OVCAR3 (cell line): ENCODE data around the genes PSTK and IKZF5.

- RRBS: no CpG with 5 or more reads among the region's 16 CpGs
These were observed 25.2 kb downstream of the FGFR2 start for GRCh38 chr10:121572804-121573603.

DNA sequence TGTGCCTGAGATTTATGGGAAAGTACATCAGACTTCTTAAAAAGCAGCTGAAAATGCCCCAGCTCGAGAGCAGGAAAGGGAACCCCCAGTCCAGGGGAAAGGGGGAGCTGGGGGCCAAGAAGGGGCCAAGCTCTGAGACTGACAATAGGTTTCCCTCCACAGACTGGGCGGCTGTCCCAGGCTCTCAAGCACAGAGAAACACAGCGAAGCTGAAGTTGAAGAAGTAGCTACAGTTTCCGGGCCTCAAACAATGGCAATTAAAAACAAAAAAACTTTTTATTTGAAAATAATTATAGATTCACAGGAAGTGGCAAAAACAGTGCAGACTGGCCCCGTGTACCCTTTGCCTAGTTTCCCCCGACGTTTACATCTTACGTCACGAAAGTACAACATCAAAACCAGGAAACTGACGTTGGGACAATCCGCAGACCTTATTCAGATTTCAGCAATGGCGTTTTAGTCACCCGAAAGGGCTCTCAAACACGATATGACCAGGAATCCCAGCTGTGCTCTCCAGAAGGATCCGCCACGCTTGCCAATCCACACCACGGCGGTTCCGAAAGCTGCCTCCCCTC lies 84.0 kb upstream of the FGFR2 start:
- RRBS: no CpG with 5 or more reads among the region's 19 CpGs

DNA sequence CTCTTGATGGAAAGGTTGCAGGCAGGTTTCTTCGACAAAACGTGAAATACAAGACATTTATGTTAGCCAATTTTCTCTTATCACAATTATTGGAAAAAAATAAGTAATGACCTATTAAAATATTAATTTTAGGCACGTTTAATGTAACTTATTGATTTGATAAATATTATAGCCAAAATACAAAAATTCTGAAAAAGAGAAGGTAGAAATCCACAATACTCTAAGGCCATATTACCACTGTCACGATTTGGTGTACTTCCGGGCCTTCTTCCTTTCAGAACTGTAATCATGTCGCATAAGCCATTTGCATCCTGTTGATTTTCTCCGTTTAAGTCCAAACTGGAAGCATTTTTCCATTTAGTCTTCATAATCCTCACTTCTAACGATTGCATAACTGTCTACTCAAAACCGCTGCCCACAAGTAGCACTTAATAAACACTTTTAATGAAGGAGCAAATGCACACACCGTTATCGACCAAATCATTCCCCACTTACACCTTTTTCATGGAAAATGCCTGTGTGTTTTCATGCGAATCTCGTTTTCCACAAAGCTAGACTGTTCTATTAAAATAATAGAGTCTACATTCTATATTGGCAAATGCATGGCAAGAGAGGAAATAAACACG lies 1.2 kb downstream of the ATE1 start:
- RRBS: no CpG with 5 or more reads among the region's 14 CpGs

DNA sequence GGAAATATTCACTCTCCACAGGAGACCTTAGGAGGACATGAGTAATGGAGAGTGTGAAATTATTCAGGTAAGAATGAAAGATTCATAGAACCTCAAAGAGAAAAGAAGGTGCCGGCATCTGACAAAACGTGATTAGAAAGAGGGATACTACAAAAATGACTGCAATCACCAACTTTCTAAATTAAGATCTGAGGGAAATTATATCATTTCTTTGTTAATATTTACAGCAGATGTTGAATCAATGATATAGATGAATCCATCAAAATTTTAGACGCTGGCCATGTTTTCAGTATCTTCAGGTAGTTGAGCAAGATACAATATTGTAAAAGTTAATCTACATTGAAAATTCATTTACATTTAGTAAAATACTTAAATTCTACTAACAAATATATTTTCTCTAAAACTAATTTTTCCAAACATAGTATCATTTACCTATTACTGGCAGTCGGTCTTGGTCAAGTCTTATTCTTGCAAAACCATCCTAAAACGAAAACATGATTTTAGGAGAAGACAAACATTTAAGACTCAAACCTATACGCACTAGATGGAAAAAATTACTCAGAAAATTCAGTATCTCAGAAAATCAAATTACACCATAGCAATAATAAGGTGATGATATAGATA lies 15.0 kb downstream of the NSMCE4A start:
- RRBS: no CpG with 5 or more reads among the region's 6 CpGs

GRCh38 chr10:122007475-122007674 lies 18.4 kb downstream of the TACC2 start:
- RRBS: no CpG with 5 or more reads among the region's 3 CpGs

DNA sequence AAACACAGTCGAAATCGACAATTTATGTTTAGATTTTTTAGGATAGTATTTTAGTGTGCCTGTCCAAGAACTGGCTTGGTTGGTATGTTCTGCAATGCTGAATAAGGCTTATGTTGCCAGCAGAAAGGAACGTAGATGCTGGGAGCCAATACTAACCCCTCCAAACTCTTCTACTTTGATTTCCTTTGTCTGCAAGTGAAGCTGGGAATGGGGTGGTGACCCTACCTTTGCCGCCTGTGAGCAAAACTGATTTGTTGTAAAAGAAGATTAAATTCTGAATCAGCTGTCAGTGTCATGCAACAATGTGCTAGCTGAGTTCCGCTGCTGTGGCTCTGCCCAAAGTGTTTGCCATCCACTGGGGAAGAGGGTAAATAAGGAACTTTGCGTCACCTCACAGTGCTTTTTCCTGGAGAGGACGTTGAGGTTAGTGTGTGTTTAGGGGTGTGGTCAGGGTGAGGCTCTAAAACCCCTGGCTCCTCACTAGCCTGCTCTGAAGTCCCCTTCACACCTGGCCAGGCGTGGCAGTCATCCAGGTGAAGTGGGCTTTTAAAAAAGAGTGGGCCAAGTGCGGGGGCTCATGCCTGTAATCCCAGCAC lies 44.4 kb downstream of the TACC2 start:
- RRBS: no CpG with 5 or more reads among the region's 9 CpGs

- RRBS: no CpG with 5 or more reads among the region's 9 CpGs
These were observed 49.2 kb upstream of the BTBD16 start for GRCh38 chr10:122221818-122222408.

DNA sequence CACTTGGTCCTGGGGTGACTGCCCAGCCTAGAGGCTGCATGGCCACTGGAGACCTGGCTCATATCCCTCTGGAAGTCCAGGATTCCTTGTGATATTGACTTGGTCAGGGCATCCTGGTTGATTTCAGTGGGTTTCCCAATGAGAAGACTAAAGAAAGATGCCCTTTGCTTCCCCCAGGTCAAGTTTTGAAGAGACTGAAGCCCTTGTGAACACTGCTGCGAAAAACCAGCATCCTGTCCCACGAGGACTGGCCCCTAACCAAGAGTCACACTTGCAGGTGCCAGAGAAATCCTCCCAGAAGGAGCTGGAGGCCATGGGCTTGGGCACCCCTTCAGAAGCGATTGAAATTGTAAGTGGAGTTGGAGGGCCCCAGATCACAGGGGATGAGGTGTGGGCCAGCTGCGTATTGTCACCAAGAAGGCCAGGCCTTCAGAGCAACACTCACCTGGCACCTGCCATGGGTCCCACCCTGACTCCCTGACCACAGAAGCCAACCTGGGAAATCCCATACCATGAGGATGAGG lies 43.4 kb upstream of the BTBD16 start:
- RRBS: no CpG with 5 or more reads among the region's 4 CpGs

GRCh38 chr10:122350813-122351236 lies 23.7 kb upstream of the PLEKHA1 start:
- RRBS: no CpG with 5 or more reads among the region's 13 CpGs

- RRBS: 7% methylated on average over 8 of the region's 53 CpGs
These were observed 565 bp upstream of the HTRA1 start for GRCh38 chr10:122460678-122461297.

DNA sequence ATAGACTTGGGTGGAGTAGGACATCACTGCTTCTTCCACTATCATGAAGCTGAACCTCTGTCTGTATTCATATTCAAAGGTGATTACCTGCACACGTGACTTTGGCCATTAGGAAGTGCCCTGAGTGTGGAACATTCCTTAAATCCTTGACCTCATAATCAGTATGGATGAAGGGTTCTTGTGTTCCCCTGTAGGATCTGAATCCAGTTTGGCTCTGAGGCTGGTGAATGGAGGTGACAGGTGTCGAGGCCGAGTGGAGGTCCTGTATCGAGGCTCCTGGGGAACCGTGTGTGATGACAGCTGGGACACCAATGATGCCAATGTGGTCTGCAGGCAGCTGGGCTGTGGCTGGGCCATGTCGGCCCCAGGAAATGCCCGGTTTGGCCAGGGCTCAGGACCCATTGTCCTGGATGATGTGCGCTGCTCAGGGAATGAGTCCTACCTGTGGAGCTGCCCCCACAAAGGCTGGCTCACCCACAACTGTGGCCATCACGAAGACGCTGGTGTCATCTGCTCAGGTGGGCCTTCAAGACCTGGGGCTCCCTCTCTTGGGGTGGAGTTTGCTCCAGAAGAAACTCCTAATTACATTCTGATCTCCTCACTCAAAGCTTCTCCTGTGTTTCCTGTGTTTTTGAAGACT lies 51.7 kb upstream of the SPADH start:
- RRBS: no CpG with 5 or more reads among the region's 10 CpGs

GRCh38 chr10:122657049-122657552 lies 15.5 kb upstream of the SPADH start:
- RRBS: no CpG with 5 or more reads among the region's 3 CpGs

DNA sequence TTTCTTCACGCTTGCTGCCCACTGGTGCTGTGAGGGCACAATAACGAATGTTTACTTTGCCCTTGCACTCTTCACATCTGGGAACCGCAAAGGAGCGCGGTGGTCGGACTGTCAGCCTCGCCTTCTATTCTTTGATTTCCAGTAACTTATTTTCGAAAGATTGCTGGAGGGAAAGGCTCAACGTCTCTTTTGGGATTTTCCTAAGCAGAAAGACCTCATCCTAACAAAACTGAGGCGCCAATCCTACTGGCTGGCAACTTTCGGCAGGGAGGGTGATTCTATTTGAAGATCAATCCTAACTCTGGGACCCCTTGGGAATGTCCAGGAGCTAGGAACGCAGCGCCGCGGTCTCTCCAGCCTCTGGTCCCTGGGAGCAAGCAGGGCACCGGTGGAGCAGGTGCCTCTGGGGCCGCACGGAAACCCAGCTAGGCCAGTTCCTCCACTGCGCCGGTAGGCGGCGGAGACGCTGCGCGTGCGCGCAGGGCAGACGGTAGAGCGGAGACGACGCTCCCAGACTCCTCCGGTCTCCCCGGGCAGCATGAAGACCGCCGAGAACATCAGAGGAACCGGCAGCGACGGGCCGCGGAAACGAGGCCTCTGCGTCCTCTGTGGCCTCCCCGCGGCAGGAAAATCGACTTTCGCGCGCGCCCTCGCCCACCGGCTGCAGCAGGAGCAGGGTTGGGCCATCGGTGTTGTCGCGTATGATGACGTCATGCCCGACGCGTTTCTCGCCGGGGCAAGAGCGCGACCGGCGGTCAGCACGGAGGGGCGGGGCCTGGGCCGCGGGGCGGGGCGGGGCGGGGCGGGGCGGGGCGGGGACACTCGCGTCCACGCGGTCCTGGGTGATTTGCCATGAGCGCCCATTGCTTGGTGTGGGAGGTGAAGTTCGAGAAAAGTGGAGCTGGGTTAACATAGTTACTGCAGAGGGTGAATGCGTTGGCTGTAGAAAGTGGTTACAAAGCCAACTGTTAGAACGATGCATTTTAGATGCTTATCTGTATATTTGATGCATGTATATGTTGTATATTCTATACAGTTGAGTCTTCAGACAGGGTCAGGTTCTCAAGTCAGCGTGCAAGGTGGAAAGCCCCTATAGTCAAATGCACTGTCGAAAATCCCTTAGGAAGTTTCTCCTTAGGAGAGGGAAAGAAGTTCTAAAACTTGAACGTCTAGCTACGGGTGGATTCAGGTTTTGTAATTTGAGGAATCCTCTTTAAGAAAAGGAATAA lies at the start of gene PSTK:
PSTK (plus strand) TSS at position 460 of the 1,229 bp plus-strand sequence.
- RRBS: 4% methylated on average over 39 of the region's 86 CpGs

DNA sequence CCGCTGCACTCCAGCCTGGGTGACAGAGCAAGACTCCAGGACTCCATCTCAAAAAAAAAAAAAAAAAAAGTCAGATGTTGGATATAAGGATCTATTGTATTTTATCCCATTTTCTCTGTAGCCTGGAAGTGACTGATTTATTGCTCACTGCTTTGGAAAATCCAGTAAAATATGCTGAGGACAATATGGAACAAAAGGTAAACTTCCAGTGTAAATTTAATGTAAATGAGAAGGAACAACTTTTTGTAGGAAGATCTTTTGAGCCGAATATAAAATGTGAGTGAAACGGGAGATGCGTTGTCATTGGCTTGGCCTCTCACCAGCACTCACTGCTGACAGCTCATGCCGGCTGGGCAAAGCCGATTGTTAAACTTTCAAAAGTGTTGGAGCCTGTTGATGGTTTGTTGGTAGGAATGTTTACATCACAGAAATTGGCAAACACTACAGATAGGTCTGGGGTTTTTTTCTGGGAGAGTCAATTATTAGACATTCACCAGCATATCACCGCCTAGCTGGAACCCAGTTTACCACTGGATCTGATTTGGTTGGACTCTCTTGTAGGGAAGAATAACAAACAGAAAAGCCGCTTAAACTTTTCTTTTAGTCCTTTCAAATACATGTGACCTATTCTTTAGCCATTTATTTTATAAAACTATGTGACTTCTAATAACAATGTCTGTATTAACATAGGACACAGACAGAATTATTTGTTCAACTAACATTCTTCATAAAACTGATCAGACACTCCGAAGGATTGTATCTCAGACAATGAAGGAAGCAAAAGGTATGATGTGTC lies 6.2 kb downstream of the PSTK start:
- RRBS: no CpG with 5 or more reads among the region's 9 CpGs

DNA sequence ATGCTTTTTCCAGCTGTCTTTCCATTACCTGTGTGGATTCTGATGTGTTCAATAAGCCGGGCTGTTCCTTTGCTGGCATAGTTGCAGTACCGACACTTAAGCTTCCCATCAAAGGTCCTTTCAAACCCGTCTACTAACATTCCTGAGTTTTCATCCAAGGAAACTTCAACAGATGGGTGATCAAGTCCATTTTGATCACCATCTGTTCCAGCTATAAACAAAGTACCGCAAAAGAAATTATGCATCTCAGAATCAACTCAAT lies 12.7 kb downstream of the IKZF5 start:
- RRBS: no CpG with 5 or more reads among the region's 4 CpGs

GRCh38 chr10:123007858-123008935 lies at the start of gene IKZF5:
IKZF5 (minus strand) TSS chr10:123008795.
- RRBS: 4% methylated on average over 35 of the region's 78 CpGs

GRCh38 chr10:123011847-123012587 lies 3.2 kb downstream of the ACADSB start:
- RRBS: no CpG with 5 or more reads among the region's 12 CpGs

DNA sequence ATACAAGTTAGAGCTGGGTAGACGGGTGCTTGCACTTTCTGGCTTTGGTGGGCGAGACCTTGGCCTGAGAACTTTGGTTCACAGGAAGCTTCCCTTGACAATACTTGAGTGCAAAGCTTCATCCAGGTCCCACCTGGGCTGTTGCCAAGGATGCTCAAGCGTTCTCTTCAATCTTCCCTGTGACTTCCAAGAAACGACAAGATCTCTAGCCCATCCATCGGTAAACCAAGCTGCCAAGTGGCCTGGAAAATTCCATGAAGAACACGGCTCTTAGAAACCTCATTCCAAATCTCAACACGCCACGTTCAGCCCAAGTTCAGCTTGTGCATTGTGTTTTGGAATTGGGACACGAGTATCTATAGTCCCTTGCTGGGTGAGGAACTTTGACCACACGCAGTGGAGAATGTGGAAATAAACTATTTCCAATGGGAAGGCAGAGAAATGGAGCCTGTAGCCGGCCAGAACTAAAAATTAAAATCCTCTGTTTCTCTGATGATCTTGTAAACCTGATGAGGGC lies 84.7 kb downstream of the CHST15 start:
- RRBS: no CpG with 5 or more reads among the region's 11 CpGs

GRCh38 chr10:124063649-124064754 lies 29.4 kb downstream of the CHST15 start:
- RRBS: no CpG with 5 or more reads among the region's 22 CpGs